Kidney epithelial cell (primary cell): ENCODE measurements around the gene C2CD4A.

DNA sequence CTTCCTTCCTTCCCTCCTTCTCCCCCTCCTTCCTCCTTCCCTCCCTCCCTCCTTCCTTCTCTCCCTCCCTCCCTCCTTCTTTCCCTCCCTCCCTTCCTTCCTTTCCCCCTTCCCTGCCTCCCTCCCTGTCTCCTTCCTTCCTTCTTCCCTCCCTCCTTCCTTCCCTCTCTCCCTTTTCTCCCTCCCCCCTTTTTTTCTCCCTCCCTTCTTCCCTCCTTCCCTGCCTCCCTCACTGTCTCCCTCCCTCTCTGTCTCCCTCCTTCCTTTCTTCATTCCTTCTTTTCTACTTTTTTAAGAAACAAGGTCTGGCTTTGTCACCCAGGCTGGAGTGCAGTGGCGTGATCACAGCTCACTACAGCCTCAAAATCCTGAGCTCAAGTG lies 131.0 kb downstream of the RORA start:
- RAMPAGE, long total RNA = no peak
- RRBS = no CpG with 5 or more reads among the region's 1 CpG

DNA sequence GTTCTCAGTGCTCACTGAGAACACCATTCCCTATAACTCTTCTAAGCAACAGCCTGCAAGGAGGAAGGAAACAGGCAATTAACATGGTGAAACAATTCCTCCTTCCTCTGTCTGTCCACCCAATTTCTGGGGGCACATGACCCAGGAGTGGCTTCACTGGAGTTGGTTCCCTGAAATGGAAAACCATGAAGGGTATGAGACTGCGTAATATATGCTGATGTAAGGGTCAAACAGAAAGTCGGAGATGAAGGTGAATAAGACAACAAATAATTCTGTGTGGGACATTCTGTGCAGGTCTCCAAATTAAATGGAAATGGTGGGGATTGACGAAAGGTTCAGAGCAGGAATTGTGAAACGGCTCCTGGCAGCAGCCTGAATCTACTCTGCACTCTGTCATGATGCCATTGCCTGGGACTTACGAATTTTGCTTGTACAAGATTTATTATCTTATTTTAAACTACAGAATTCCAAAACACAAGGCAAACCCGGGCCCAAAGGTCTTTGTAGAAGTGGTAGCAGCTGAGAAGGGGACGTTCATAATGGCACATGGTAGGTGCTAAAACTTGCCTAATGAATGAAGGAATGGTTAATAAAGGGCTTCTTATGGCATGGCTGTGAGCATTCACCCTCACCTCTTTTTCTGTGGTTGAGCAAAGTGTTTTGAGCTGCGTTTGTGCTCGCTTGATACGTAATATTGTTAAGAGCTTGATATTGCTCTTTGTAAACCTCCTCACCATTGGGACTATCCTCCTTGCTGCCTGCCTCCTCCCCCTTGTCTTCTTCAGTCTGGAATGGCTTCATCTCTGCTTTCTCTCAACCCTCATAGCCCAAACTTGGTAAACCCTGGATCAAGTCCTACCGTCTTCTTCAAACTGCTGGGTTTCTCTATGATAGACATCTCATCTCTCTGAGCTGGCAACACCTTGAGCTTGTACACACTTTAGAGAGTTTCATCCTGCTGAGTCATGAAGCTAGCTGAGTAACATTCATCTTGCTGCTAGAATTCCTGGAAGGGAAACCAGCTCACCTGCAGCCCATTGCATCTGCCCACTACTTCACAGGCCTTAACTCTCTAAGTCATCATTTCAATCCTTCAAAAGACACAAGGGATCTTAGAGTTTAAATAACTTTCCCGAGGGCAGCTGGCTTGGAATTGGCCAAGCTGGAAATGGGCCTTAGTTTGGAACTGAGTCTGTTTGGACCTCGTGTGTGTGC lies 175.1 kb upstream of the RORA start:
- RAMPAGE, long total RNA = no peak
- RRBS = no CpG with 5 or more reads among the region's 13 CpGs

GRCh38 chr15:61421668-61422434 lies 192.7 kb upstream of the RORA start:
- RAMPAGE, long total RNA = no peak
- RRBS = no CpG with 5 or more reads among the region's 2 CpGs

DNA sequence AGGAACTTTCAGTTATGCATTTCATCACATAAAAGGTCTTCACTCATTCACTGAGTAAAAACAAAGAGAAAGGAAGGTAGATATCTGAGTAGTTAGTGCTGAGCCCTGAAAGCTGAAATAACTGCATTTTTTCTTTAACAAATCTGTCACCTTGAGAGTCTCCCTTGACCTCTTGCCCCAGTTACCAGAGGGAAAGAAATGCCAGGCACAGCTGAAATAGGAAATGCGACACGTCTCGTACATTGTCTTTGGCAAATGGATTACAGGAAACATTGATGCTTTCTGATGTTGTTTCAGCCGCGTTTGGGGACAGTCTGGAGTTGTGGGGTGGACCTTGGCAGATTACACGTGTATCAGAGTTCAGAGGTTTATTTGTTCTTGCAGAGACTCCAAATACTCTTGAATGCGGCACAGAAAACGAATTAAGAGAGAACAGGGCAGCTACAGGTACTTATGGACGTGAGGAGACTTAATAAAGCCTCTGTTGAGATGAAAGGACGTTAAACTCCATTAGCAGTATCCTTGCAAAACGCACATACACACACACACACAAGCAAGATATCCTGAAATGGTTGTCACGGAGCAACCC lies 272.7 kb upstream of the RORA start:
- RAMPAGE, long total RNA = no peak
- RRBS = no CpG with 5 or more reads among the region's 12 CpGs

DNA sequence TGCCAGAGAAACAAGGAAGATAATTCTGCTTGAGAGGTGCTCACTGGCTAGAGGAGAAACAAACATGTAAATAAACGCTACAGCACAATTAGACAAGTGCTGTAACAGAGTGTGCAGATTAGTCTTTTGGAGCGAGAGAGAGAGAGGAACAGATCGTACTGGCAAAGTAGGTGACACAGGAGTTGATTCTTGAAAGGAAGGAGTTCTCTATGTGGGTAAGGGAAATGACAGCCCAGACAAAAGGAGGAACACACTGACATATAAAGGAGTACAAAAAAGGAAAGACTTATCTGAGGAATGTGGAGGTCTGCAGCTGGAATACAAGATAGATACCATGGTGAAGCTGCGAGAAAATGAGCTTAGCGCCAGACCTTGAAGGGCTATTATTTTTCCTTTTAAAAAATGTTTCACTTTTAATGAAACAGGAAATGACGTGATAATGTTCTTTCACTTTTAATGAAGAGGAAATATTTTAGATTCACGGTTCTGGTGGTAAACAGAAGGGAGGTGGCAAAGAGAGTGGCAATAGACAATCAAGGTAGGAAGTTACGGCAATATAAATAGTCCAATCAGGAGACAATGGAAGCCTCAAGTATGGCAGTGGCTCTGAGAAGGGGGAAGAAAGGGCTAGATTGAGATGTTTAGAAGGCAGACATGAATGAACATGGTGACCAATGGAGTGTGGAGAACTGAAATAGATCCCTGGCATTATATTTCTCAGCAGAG lies 202.9 kb downstream of the VPS13C start:
- RAMPAGE, long total RNA = no peak
- RRBS = no CpG with 5 or more reads among the region's 8 CpGs

DNA sequence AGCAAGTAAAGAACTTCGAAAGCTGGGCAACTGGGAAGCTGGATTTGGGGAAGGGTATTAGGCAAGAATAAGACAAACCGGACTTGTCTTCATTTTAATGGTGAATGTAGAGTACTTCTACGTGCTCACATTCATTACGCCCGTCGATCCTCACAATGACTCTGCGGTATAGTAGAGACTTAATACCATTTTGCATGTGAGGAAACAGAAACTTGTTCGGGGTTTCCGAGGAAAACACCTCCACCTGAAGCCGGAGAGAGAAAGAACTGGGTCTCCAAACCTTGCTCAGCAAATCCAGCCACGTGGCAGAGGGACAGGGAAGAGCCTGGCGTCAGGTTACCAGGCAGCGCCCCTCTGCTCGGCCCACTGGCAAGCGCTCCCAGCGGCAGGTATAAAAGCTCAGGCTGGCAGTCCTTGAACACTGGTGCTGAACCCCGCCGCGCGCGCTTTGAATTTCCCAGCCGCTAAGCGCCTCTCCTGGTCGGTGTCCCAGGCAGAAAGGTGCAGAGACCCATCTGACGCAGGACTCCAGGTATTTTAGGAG lies at the start of gene C2CD4A:
C2CD4A (plus strand) TSS at position 421 of the 544 bp plus-strand sequence.
- RAMPAGE, long total RNA = no peak
- RRBS = 20% methylated on average over 2 of the region's 25 CpGs

GRCh38 chr15:62495732-62496403 lies 105.5 kb downstream of the TLN2 start:
- RAMPAGE, long total RNA = no peak
- RRBS = no CpG with 5 or more reads among the region's 7 CpGs

GRCh38 chr15:62567234-62567706 lies 176.9 kb downstream of the TLN2 start:
- RAMPAGE, long total RNA = no peak
- RRBS = no CpG with 5 or more reads among the region's 9 CpGs

DNA sequence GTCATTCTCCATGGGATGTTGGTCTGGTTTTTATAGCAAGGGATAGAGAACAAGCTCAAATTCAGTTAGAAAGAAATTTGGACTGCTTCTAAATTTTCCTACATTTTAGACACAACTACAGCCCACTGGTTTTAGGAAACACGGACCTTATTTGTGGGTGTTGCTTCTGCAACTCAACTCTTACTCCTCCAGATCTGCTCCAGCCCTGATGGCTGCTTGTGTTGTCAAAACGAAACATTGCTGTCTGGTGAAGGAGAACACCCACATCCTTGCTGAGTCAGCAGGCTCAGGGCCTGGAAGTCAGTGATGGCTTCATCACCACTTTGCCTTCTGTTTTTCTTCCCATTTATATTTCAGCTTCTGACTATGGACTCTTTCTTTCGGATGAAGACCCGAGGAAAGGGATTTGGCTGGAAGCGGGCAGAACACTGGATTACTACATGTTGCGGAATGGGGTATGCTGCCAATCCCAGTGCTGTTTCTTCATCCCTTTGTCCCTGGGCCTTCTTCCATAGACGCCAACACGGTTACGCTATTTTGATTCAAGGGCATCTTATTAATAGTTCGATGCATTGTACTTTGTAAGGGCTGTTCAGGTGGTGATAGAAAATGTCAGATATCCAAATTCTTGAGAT lies 259.5 kb downstream of the TLN2 start:
- RAMPAGE, long total RNA = no peak
- RRBS = no CpG with 5 or more reads among the region's 10 CpGs

- RAMPAGE, long total RNA = no peak
- RRBS = no CpG with 5 or more reads among the region's 8 CpGs
Observed at GRCh38 chr15:63011141-63011838, 31.3 kb upstream of the TPM1 start.

DNA sequence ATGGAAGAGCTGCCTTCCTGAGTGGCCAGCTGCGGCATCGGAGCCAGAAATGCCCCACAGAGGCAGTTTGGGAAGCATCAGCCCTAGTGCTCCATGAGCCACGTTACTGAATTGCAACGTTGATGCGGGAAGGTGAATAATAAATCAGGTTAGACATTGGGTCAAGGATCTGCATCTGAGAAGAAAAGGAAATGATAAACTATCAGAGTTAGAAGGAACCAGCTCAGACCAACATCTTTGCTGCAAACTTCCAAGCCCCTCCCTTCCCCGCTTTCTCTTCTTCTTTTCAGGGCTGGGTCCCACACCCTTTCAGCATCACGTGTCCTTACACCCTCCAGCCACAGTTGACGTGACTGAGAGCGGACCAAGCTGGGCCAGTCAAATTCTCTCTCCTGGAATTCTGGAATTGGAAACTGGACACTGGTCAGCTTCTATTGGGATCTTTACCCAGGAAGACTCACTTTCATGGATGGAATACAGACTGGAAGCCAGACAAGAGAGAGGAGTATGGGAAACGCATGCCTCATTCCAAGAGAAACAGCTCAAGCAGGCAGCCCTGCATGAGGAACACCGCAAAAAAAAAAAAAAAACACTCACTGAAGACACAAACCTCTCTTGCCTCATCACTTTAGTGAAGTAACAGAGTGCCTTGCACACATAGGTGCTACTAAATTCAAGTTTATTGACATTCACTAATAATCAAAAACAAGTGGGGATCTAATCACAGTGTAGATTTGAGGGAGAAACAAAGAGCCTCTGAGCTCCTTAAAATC lies 12.5 kb upstream of the TPM1 start:
- RAMPAGE, long total RNA = no peak
- RRBS = no CpG with 5 or more reads among the region's 11 CpGs

- RAMPAGE, long total RNA = no peak
- RRBS = 1% methylated on average over 47 of the region's 83 CpGs
Observed at GRCh38 chr15:63047867-63048739, 5.6 kb downstream of the TPM1 start.

- RAMPAGE, long total RNA = no peak
- RRBS = no CpG with 5 or more reads among the region's 18 CpGs
Observed at GRCh38 chr15:63073051-63074239, 30.9 kb downstream of the TPM1 start.

DNA sequence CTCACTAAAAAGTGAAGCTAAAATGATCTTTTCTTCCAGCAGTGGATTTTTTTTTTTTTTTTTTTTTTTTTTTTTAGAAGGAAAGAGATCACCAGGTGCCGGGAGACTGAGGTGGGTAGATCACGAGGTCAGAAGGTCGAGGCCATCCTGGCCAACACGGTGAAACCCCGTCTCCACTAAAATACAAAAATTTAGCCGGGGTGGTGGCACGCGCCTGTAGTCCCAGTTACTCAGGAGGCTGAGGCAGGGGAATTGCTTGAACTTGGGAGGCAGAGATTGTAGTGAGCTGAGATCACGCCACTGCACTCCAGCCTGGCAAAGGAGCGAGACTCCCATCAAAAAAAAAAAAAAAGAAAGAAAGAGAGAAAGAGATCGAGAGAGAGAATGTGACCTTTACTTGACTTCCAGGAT lies 29.6 kb downstream of the RAB8B start:
- RAMPAGE, long total RNA = no peak
- RRBS = no CpG with 5 or more reads among the region's 11 CpGs

DNA sequence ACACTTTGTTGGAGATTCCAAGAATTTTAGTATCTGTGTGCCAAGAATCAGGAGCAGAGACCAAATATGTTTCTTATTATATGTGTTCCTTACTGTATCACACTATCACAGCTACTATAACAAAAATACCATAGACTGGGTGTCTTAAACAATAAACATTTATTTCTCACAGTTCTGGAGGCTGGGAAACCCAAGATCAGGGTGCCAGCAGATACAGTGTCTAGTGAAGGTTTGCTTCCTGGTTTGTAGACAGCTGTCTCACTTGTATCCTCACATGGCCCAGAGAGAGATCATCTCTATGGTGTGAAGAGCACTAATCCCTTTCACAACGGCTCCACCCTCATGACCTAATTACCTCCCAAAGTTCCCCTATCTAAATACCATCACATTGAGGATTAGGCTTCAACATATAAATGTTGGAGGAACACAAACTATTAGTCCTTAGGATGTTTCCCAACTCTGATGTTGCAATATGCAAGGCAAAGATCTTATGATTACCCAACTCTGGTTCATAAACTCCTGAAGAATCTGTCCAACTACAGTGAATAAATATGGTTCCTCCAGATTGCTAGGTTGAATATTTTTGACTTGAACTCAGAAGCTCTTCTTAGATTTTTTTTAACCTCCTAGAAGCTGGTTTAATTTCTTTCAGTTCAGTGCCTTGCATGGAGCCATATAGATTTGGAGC lies 30.4 kb upstream of the APH1B start:
- RAMPAGE, long total RNA = no peak
- RRBS = no CpG with 5 or more reads among the region's 1 CpG

DNA sequence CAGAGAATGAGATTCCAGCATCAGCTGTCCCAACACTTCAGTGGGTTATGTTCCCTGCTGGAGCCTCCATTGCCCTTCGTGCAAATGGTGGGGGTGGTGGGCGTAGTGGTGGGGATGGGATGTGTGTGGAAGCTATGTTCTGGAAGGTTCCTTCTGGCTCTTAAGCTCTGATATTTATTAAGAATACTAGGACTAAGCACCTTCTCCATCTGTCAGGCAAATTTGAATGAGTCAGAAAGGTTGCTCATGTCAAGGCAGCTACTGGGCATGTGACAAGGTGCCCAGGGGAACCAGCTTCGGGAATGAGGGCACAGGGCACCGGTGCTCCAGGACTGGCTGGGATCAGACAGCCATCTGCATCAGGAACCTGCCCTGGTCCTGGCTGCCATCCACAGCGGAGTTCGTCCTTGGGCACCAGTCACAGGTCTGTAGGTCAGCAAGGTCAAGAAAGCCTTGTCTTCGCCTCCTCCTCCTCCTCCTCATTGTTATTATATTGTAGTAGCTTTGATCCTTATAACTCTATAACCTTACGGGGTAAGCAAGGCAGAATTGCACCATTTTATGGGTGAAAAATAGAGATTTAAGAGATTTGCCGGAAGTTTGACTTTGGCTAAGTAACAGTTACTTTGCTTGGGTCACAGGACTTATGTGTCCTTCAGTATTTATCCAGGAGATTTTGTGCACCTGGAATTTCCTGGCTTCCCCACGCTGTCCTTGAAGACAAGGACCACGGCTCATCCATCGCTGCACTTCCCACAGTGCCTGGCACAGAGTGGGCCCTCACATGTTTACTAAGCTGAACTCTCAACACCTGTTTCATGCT lies 32.4 kb downstream of the CA12 start:
- RAMPAGE, long total RNA = no peak
- RRBS = no CpG with 5 or more reads among the region's 12 CpGs

DNA sequence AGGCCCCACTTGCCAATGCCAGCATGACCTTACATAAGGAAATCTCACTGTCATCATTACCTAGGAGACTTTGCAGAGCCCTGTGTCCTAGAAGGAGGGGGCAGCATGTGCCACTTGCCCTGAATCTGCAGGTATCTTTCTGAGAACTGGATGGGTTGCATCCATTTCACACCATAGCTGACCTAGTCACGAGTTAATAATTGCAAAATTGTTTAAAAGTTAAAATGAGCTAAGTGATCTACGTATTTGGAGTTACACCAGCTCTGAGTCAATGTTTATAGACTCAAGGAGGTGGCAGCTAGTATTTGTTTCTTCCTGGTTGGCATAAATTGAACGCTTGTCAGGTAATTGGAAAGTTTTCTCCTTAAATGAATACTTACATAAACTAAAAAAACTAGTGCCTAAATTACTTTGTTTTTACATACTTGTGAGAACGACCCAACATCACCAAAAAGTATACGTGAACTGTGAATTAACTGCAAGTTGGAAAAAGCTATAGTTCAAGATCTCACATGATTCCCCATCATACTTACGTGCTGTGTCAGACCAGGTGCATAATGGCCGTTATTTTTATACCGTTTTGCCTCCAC lies 14.1 kb downstream of the CA12 start:
- RAMPAGE, long total RNA = no peak
- RRBS = no CpG with 5 or more reads among the region's 8 CpGs

DNA sequence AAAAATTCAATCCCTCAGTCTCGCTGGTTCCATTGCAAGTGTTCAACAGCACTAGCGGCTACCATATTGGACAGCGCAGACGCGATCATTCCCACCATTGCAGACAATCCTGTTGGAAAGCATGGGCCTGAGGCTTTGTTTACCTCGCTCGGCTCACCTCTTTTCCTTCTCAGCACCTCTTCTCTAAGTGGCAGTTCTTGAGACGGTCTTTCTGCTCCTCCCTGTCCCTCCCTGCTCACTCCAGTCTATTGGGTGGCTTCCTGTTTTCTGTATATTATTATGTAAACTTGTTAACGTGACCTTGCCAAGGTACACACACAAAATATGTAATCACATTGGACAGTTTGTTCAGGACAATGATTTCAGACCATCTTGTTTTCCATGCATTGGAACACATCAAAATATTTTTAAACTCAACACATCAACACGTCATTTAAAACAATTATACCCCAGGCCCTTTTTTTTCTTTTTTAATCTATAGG lies 21.9 kb upstream of the CA12 start:
- RAMPAGE, long total RNA = no peak
- RRBS = no CpG with 5 or more reads among the region's 10 CpGs

- RAMPAGE, long total RNA = no peak
- RRBS = no CpG with 5 or more reads among the region's 3 CpGs
Observed at GRCh38 chr15:63449609-63450134, 54.7 kb upstream of the USP3 start.

DNA sequence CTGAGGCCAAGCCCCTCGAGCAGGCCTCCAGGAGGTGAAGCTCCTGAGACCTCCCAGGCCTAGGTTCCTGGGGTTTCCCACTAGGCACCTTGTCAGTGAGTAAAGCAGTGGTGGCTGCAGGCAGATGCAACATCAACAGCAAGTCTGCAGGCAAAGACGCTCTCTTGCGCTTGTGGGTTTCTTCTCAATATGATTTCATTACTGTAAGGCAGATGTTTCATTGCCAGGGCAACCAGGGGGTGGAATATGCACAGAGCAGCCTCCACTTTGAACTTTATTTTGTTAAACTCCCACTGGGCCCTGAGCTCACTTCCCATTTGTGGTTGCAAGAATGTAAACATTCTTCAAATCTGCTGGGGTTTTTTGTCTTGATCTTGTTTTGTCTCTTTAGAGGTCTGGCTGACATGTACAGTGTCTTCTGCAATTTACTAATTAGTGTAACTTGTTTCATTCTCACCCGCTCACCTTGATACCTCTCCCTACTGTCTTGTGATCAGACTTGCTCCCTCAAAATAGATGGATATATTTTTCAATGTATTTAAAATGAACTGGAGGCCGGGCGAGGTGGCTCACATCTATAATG lies 24.7 kb upstream of the USP3 start:
- RAMPAGE, long total RNA = no peak
- RRBS = no CpG with 5 or more reads among the region's 6 CpGs